ENCODE measurements around a stretch of chr19.

GRCh38 chr19:1942951-1943130 is 1.9 kb downstream of the CSNK1G2 start:
- PRO-cap, 3 experiments: no peak in any of the 3 experiments
- RAMPAGE, long total RNA, 2 experiments: no peak in any of the 2 experiments
- RRBS: no CpG with 5 or more reads among the region's 7 CpGs

DNA sequence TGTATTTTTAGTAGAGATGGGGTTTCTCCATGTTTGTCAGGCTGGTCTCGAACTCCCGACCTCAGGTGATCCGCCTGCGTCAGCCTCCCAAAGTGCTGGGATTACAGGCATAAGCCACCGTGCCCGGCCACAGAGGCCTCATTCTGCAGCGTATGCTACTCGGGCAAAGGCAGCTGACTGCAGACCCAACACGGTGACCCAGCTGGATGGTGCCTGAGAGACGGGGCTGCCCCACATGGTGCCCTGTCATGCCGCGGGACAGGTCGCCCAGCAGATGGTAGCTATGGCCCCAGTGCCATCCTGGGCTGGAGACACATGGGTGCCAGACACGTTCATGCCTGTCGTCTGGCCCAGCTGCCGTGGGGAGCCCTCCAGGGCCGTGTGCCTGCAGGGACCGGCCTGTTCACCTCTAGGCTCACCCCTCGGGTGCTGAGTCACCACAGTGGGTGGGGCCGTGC is 36.0 kb downstream of the CSNK1G2 start:
- PRO-cap, 3 experiments: no peak in any of the 3 experiments
- RAMPAGE, long total RNA, 2 experiments: no peak in any of the 2 experiments
- RRBS: no CpG with 5 or more reads among the region's 20 CpGs

DNA sequence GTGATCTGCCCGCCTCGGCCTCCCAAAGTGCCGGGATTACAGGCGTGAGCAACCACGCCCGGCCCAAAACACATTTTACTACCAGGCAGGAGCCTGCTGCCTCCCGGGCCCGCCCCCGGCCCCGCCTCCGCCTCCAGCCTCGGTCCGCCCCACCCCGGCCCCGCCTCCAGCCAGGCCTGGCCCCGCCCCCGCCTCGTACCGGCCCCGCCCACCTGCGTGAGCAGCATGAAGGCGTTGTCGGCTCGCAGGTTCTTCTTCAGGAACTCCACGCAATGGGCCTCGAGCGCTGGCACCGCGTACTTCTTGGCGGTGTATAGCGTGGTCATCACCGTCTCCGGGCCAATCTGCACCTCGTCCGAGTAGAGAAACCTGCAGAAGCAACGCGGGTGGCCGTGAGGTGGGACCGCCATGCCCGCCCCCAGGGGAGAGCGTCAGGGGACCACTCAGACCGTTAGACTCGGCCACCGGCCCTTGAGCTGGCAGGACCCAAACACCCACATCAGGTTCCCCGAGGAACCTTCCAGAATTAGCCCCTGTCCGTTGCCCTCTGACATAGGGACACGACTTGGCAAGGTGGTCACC is 22.6 kb downstream of the BTBD2 start:
- PRO-cap, 3 experiments: peak in 1 of 3 experiments; most common plus-strand start position 259 of the sequence (in 1); most common minus-strand start position 77 of the sequence (in 1)
- RAMPAGE, long total RNA, 2 experiments: start-site peak on the plus strand in 2 of 2 experiments, centred at positions 222 to 240 of the sequence, 22 to 27 reads per replicate; start-site peak on the minus strand in 1 of 2 experiments, centred at position 295 of the sequence, 10 reads per replicate
- RRBS: 34% methylated on average over 16 of the region's 47 CpGs

GRCh38 chr19:2021678-2022101 is 6.2 kb upstream of the BTBD2 start:
- PRO-cap, 3 experiments: no peak in any of the 3 experiments
- RAMPAGE, long total RNA, 2 experiments: no peak in any of the 2 experiments
- RRBS: no CpG with 5 or more reads among the region's 3 CpGs

DNA sequence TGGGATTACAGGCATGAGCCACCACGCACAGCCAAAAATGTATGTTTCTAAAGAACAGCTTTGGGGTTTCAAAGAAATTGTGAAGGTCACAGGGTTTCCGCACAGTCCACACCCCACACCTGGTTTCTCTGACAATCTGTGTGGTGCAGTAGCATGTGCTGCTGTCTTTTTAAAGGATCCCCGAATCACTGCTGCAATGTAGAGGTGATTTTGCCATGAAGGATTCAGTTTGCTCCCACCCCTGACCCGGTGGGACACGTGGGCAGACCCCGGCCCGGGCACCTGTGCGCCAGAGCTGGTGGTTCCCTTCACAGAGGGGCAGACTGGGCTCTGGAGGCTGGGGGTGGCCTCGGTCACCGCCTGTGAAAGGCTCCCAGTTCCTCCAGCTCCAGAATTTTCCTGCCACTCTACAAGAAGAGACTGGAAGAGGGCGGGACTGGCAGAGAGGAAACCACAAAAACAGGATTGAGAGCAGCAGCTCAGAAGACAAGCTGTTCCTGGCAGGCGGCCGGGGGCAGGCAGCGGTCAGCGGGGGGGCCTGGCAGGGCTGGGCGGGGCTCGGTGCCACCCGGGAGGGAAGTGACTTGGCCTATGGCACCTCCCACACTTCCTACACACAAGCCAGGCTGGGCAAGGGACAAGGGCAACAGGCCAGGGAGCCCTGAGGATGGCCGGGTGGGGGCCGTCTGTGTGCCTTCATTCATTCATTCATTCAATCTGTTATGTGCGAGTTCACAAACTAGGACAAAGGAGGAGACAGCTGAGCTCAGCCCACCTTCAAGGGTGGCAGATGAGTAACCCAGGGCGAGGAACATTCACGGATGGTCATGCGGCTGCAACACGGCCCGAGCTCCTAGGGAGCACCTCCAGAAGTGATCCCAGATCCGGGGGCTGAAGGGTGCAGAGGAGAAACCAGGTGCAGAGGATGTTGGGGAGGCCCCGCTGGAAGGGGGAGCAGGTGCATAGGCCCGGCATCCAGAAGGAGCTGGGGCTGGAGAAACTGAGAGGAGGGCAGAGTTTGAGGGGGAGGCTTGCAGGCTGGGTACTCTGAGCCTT is 16.8 kb upstream of the BTBD2 start:
- PRO-cap, 3 experiments: peak in 3 of 3 experiments; most common plus-strand start position 619 of the sequence (in 3); most common minus-strand start position 384 of the sequence (in 2)
- RAMPAGE, long total RNA, 2 experiments: no peak in any of the 2 experiments
- RRBS: 51% methylated on average over 10 of the region's 29 CpGs

DNA sequence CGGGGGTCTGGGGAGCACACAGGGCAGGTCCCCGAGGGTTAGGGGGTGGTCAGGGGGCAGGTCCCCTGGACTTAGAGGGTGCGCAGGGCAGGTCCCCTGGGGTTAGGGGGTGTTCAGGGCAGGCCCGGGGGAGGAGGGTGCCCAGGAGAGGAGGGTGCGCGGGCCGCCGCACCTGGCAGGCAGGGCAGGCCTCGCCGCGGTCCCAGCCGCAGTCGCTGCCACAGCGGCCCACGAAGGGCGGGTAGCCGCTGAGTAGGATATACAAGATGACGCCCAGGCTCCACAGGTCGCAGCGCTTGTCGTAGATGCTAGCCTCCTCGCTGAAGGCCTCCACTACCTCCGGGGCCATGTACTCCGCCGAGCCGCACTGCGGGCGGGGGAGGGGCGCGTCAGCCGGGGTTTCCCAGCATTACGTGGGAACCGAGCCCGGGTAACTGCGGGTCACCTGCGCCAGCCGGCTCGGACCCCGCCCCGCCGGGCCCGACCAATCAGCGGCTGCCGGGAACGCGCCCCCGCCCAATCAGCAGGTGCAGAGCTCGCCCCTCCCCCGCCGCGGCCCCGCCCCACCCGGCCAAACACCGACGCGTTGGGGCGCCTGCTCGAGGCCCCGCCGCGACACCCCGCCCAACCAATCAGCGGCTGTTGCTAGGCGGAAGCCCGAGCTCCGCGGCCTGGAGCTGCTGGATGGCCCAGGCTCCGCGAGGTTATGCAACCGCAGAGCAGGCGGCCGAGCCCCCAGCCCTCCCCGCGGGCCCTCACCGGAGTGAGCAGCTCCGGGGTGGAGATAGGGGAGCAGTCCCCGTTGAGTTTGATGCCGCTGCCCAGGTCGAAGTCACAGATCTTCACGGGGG is 9.2 kb downstream of the MKNK2 start:
- PRO-cap, 3 experiments: peak in 3 of 3 experiments; most common plus-strand start position 683 of the sequence (in 1); most common minus-strand start position 369 of the sequence (in 2)
- RAMPAGE, long total RNA, 2 experiments: no peak in any of the 2 experiments
- RRBS: 3% methylated on average over 20 of the region's 80 CpGs

- PRO-cap, 3 experiments: no peak in any of the 3 experiments
- RAMPAGE, long total RNA, 2 experiments: no peak in any of the 2 experiments
- RRBS: no CpG with 5 or more reads among the region's 17 CpGs
Observed at GRCh38 chr19:2043927-2044880, 6.8 kb downstream of the MKNK2 start.

GRCh38 chr19:2075512-2075905 is 20.6 kb downstream of the MOB3A start:
- PRO-cap, 3 experiments: no peak in any of the 3 experiments
- RAMPAGE, long total RNA, 2 experiments: no peak in any of the 2 experiments
- RRBS: no CpG with 5 or more reads among the region's 13 CpGs

GRCh38 chr19:2087538-2088280 is 8.4 kb downstream of the MOB3A start:
- PRO-cap, 3 experiments: no peak in any of the 3 experiments
- RAMPAGE, long total RNA, 2 experiments: no peak in any of the 2 experiments
- RRBS: no CpG with 5 or more reads among the region's 16 CpGs

DNA sequence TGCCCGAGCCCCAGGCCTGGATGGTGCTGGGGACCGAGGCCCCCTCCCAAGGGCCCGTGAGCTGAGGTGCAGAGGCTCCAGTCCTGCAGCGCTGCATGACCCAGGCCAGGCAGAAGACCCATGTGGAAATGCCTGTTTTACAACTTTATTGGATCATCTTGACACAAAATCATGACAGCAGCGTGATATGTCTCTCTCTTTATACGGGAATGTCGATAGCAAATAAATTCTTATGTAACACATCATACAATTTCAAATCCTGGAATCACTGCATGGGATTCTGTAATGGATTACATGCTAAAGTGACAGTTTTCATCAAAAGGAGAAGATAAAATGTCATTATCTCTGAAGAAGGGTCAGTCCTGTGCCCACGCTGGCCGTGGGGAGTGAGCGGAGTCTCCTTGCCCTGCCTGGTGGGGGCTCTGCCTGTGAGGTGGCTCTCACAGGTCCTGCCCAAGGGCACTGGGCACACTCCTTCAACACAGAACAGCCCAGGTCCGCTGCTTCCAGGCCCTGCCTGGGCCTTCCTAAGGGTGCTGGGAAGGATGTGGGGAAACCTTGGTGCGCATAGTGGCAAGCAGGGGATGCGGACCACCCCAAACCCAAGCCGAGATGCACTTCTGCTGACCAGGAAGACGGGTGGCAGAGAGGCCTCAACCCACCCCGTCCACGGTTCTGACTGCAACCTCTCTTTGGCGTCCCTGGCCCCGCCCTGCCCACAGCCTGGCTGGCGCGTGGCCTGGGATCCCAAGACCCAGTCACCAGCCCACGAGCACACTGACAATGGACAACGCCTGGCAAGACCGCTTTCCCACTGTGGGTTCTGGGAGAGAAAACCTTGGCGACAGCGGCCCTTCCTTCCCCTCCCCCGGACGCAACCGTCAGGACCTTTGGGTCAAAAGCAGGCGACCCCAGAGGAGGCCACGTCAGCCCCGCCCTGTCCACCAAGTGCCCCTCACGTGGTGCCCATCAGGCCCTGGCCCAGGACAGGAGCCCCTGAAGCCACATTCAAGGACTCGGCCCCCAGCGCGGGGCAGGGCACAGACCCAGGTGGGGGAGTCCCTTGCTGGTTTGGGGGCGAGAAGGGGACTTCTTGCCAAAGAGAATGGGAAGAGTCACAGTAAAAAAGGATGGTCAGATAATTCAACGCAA is 4.5 kb downstream of the IZUMO4 start:
- PRO-cap, 3 experiments: no peak in any of the 3 experiments
- RAMPAGE, long total RNA, 2 experiments: no peak in any of the 2 experiments
- RRBS: no CpG with 5 or more reads among the region's 38 CpGs

GRCh38 chr19:2126955-2127516 is 24.3 kb downstream of the AP3D1 start:
- PRO-cap, 3 experiments: no peak in any of the 3 experiments
- RAMPAGE, long total RNA, 2 experiments: no peak in any of the 2 experiments
- RRBS: no CpG with 5 or more reads among the region's 23 CpGs

GRCh38 chr19:2215282-2215790 is 20.8 kb downstream of the PLEKHJ1 start:
- PRO-cap, 3 experiments: no peak in any of the 3 experiments
- RAMPAGE, long total RNA, 2 experiments: no peak in any of the 2 experiments
- RRBS: no CpG with 5 or more reads among the region's 32 CpGs

DNA sequence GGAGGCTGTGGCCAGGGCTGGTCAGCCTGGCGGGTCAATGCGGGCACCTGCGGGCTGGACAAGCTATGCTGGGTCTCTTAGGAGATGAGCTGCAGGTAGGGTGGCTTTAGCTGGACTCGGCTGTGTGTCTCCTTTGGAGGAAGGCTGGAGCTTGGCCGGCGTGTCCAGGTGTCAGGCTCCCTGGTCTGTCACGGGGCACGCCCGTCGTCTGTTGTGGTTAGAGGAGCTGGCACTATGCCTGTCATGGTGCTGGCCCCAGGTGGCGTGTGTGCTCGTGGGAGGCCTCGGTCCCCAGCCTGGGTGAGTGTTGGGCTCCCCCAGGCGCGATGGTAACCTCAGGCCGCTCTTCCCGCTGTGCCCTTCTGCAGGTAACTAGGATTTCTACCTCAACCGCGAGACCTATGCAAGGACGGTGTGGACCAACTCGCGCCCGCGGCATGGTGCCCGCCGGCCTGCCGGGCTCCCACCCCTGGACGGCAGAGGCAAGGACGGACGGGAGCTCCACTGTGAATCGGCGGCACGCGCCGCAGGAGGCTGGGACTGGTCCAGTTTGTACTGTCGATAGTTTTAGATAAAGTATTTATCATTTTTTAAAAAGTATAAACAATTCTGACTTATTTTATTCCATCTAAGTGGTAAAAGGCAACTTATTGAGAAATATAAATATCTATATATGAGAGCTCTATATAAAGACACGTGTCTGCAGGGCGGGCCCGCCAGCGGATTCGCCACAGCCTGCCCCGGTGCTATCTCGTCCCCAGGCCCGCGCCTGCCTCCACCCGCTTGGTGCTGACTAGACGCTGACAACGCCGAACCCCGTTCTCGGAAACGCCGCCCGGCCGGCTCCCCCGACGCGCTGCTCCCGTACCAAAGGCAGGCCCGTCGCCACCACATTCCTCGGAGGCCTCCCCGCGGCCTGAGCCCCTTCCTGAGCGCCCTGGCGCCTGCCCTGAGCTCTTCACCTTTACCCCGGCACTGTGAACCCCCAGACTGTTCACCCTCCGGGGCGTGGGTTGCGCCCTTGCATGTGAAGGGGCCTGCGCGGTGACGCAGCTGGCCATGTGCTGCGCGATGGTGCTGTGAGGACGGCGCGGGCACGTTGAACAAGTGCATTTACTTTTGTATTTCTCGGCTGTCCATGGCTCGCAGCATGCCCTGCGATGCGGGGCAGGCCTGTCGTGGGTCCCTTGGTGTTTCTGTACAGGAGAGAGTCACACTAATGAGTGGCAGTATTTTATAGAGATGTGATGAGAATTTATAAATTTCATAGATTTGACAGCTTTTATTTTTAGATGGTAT is 6.3 kb downstream of the PLEKHJ1 start:
- PRO-cap, 3 experiments: no peak in any of the 3 experiments
- RAMPAGE, long total RNA, 2 experiments: no peak in any of the 2 experiments
- RRBS: 86% methylated on average over 11 of the region's 84 CpGs

- PRO-cap, 3 experiments: no peak in any of the 3 experiments
- RAMPAGE, long total RNA, 2 experiments: no peak in any of the 2 experiments
- RRBS: 79% methylated on average over 5 of the region's 21 CpGs
Observed at GRCh38 chr19:2231444-2232173, 4.5 kb downstream of the PLEKHJ1 start.

DNA sequence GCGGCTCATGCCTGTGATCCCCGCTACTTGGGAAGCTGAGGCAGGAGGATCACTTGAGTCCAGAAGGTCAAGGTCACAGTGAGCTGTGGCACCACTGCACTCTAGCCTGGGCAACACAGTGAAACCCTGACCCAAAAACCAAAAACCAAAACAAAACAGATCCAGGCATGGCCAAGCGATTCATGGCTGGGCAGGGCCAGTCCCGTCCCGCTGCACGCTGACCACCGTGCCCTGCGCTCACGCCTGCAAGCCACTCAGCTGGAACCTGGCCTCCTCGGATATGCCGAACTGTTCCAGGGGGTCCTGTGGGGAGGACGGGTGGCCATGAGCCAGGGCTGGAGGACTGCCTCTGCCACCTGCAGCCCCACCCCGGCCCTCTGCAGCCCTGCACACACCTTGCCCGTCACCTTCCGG is 2.5 kb downstream of the PLEKHJ1 start:
- PRO-cap, 3 experiments: no peak in any of the 3 experiments
- RAMPAGE, long total RNA, 2 experiments: no peak in any of the 2 experiments
- RRBS: 97% methylated on average over 2 of the region's 15 CpGs

- PRO-cap, 3 experiments: no peak in any of the 3 experiments
- RAMPAGE, long total RNA, 2 experiments: no peak in any of the 2 experiments
- RRBS: 77% methylated on average over 2 of the region's 15 CpGs
Observed at GRCh38 chr19:2303506-2303983, 4.4 kb downstream of the LINGO3 start.

DNA sequence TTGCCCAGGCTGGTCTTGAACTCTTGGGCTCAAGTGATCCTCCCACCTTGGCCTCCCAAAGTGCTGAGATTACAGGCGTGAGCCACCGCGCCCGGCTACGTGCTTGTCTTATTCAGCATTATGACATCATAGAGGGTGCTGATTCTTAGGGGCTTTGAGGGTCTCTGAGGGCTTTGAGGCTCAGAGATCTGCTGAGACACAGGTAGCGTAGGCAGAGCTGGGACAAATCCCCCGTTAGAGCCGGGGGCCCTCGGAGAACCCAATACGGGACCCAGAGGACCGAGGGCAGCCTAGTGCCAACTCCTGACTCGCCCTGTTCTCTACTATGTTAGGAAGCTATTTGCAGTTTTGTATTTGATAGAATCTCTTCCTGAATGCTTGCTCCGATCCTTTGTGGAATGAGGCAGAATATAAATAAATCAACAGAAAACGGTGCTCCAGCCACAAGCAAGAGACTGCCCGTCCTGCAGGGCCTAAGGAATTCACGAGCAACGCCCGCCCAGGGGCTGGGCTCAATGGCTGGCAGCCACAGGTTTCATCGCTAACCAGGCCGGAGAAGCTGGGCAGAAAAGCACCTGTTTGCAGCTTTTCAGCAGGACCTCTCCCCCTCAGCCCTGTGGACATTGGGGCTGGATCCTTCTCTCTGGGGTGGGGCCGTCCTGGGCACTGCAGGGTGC is 102.3 kb downstream of the GADD45B start:
- PRO-cap, 3 experiments: peak in 3 of 3 experiments; most common plus-strand start position 183 of the sequence (in 2)
- RAMPAGE, long total RNA, 2 experiments: no peak in any of the 2 experiments
- RRBS: no CpG with 5 or more reads among the region's 21 CpGs

- PRO-cap, 3 experiments: no peak in any of the 3 experiments
- RAMPAGE, long total RNA, 2 experiments: no peak in any of the 2 experiments
- RRBS: 95% methylated on average over 10 of the region's 30 CpGs
Observed at GRCh38 chr19:2757551-2758249, 17.9 kb upstream of the SLC39A3 start.

DNA sequence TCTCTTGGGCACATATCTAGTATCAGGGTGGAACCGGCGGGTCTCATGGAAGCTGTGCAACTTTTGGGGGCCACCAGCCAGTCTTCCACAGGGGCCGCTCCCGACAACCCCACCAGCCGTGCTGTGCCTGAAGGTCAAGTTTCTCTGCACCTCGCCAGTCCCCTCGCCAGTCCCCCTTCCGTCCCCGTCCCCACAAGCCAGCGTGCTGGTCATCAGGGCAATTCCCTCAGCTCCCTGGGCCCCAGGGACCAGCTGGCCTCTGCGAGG is 16.3 kb downstream of the SGTA start:
- PRO-cap, 3 experiments: no peak in any of the 3 experiments
- RAMPAGE, long total RNA, 2 experiments: no peak in any of the 2 experiments
- RRBS: 100% methylated on average over 1 of the region's 11 CpGs

DNA sequence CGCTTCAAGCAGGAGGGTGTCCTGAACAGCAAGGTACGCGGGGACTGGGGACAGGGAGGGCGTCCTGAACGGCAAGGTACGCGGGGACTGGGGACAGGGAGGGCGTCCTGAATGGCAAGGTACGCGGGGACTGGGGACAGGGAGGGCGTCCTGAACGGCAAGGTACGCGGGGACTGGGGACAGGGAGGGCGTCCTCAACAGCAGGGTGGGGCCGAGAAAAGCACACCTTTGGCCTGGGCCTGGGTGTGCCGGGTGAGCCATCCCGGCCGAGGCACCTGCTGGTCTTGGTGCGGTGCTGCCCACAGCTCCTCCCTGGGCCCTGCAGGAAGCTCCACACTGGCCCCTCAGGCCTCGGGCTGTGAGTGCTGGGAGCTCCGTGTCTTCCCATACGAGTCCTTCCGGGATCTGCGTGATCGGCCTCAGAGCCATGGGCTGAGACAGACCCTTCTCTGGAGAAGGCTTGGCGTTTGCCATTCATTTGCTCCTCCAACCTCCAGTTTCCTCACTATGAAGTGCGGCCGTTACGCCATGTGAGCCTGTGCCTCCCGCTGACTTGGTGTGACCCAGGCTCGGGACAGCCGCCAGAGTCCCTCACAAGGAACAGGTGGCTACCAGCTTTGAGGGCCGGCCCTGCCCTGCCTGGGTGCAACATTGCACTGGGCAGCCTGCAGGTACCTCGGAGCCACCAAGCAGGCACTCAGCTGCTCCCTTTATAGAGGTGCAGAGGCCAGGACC is 7.8 kb upstream of the ZNF554 start:
- PRO-cap, 3 experiments: no peak in any of the 3 experiments
- RAMPAGE, long total RNA, 2 experiments: no peak in any of the 2 experiments
- RRBS: no CpG with 5 or more reads among the region's 35 CpGs

Measured in testis (tissue), 5 donors.